PFSK-1 (cell line): Measurements from ENCODE around the gene TGIF1.

DNA sequence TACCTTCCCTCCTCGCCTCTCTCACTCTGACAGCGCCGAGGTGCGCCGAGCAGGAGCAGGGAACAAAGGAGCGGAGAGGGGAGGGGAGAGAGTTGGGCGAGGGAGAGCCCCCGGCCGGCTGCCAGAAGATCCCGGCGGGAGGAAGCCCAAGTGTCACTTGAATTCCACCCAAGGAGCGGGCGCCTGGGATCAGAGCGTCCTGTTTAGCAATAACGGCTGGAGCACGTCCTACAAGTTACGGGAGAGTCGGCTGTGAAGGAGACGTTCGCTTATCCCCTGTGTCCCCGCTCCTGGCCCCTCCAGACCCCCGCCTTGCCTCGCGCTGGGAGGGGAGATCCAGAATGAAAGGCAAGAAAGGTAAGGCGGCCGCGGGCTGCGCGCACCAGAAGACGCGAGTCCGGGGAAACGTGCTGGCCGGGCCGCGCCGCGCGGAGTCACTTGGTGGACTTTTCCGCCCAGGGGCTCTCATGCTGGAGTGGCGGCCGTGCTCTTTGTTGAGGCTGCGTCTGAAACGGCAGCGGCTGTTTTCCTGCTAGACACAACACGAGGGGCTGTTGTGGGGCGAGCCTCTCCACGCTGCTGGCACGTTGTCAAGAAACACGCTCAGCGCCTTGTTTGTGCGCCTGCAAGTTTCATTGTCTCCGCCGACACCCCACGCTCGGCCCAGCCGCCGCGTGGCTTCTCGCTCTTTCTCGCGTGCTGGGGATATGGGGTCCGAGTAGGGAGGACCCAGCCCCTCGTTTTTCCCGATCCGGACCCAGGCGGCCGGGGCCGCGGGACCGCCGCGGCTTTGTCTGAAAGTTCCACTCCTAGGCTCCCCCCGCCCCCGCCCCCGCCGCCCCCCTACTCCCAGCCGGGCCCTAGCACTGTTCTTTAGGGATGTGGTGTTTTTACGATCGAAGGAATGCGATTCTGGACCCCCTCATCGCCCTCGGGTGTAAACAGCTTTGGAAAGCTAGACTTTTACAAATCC is at the start of gene TGIF1:
TGIF1 (plus strand) TSS at position 24 of the 973 bp plus-strand sequence.
- RRBS: 0% methylated on average over 6 of the region's 83 CpGs

- RRBS: no CpG with 5 or more reads among the region's 12 CpGs
Observed at GRCh38 chr18:3455678-3456645, 6.0 kb downstream of the TGIF1 start.

- RRBS: no CpG with 5 or more reads among the region's 6 CpGs
Observed at GRCh38 chr18:3706313-3706943, 256.5 kb downstream of the TGIF1 start.

- RRBS: no CpG with 5 or more reads among the region's 2 CpGs
Observed at GRCh38 chr18:3872441-3873729, 422.9 kb downstream of the TGIF1 start.

DNA sequence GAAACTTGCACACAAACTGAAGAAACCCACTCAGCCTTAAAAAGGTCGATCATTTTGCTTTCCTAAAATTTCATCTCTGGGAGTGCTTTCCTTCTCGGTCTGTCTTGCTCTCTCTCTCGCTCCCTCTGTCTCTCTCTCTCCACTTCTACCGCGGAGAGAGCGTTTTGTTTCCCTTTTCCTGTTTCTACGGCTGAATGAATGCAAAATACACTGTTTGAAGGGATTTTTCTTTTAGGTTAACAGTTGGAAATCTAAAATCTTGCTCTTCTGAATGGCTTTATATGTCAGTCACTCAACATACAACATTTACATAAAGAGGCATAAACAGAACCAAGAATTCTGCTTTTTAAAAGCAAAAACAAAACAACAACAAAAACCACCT is 424.2 kb downstream of the TGIF1 start:
- RRBS: no CpG with 5 or more reads among the region's 7 CpGs

GRCh38 chr18:4630430-4630629 is 175.2 kb upstream of the DLGAP1 start:
- RRBS: no CpG with 5 or more reads among the region's 1 CpG

DNA sequence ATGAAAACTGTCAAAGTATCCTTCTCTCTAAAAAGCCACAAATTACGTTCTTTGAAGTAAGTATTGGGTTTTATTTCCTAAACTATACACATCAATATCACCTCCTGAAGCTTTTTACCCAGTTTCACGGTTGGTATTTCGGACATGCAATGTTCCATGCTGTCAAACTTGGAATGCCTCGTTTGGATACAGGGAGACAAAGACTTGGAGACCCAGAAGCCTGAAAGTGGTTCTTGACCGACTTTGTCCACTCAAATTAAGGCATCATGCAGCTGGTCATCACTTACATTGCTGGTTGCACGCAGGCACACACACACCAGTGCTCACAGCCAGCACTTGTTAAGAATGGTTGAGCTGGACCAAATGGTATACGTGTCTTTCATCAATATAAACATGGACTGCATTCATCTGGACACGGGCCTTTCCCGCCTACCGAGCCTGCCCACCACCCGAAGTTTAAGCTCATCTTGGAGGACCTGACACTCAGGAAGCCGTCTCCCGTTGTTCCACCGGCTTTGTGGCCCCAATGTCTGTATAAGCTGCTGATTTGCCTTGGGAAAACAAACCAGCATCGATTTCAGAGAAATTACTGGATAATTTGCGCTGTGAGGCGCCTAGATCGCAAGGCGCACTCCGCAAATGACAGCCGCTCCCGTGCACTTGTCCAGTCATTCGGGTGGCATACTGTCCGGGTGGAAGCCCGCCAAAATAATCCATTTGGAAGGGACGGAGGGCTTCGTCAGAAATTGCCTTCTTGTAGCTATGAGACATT is 40.0 kb upstream of the AKAIN1 start:
- RRBS: no CpG with 5 or more reads among the region's 27 CpGs

GRCh38 chr18:5310050-5310571 is 14.6 kb upstream of the ZBTB14 start:
- RRBS: no CpG with 5 or more reads among the region's 4 CpGs

DNA sequence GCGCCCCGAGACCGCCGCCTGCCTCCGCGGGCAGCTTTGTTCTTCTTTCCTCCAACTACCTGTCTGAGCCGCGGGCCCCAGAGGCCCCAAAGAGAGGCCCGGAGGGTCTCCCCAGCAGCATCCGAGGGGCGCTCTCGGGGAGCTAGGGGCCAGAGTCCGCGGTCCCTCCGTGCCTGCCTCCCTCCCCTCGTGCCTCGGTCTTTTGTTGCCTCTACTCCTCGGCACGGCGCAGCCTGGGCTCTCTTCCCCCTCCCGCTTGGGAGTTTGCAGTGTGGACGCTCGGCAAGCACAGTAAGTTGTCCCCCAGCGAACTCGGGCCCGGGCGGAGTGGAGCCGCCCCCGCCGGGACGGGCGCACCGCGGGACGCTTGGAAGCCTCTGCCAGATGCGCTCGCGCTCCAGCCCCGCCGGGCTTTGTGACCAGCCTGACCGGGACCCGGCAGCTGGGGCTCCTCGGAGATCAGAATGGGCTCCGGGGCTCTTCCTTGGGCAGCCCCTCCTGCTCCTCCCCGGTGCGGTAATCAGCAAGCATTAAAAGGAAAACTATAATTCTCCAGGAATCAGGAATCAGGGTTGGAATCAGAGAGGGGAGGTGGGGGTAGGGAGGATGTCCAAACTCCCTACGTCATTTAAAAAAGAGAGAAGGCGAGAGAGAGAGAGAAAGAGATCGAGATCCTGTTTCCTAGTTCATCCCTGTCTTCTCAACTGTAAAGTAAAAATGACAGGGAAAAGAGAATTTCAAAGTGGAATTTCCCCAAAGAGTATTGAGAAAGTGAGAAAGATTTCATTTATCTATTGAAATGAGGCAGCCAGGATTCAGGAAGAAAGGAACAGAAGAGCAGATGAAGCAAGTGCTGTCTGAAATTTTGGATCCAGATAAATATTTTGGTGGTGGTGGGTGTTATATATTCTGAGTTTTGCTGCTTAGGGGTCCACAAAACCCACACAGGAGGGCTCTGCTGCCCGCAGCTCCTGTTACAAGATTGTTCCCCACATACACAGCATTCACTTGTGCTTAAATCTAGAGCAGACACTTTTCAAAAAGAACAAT is 799 bp upstream of the TMEM200C start:
- RRBS: 13% methylated on average over 23 of the region's 50 CpGs

GRCh38 chr18:6370336-6371156 is 44.2 kb downstream of the L3MBTL4 start:
- RRBS: no CpG with 5 or more reads among the region's 14 CpGs

DNA sequence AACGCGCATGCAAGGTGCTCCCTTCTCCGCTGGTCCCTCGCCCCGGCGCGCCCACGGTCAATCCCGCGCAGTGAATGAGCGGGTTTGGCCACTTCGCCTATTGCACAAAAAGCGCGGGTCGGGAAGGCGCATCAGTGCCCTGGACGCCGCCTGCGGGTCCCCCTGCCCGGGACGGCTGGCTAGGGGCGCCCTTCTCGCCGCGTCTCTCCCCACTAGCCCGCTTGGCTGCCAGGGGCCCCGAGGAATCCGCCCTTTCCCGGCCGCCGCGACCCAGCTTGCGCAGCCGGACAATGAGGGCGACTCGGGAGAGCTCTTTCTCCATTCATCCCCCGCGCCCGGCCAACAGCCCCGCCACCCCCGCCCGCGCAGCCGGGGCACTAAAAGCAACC is 689 bp downstream of the LAMA1 start:
- RRBS: 13% methylated on average over 15 of the region's 44 CpGs

DNA sequence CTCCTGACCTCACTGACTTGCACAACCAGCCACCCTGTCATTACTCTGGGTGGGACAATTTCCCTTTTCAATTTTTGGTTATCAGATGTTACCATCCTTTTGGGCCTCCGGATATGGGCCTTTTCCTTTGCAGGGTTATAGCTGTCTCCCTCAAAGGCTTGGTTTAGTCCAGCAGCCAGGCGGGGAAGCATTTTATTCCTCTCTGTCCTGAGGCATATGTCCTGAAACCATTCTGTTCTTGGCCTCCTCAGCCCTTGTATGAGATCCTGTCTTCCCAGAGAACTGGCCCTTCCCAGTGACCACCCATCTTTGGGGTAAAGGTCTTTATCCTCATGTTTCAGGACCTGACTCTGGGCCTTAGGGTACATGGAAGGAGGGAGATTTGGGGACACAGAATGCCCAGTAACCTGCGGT is 60.1 kb downstream of the PTPRM start:
- RRBS: no CpG with 5 or more reads among the region's 3 CpGs

- RRBS: no CpG with 5 or more reads among the region's 4 CpGs
Observed at GRCh38 chr18:7672807-7673730, 106.0 kb downstream of the PTPRM start.

DNA sequence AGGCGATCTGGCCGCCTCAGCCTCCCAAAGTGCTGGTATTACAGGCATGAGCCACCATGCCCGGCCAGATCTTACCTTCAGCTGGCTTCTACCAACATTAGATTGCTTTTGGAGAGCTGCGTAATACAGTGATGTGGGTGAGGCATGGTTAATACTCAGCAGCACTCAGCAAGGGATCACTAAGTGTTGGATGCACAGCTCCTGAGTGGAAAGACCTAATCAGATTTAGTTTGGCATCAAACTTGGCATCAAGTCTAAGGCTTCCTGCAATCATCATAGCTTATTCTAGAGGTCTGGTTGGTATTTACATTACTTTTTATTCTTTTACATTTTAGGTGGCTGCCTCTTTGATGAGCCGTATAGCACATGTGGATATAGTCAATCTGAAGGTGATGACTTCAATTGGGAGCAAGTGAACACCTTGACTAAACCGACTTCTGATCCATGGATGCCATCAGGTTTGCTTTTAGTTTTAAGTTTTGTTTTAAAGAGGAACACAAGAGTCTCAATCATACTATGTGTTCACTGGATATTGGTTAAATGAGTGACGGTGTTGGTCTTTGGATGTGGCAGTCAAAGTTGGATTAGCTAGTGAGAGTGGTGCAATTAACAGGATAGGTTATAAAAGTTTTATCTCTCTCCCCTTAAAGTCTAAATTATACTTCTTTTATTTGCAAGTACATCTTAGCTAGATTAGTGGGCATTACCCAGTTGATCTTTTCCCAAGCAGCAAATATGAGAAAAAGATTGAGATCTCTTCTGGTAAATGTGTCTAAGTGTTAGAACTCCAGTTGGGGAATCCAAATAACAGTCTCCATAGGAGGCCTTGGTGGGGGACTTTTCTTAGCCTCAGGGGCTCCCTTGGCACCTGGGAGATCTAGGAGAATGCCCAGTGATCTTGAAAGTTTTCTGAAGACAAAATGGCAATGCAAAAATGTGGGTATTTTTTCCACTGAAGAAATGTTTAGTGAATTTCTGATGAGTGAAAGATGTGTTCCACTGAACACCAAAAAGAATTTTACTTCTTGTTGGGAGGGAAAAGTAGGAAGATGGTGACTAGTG is 207.0 kb downstream of the PTPRM start:
- RRBS: no CpG with 5 or more reads among the region's 7 CpGs

- RRBS: no CpG with 5 or more reads among the region's 5 CpGs
Observed at GRCh38 chr18:7941408-7941858, 374.3 kb downstream of the PTPRM start.

GRCh38 chr18:8144484-8145224 is 464.6 kb upstream of the RAB12 start:
- RRBS: no CpG with 5 or more reads among the region's 3 CpGs

GRCh38 chr18:8177176-8177661 is 432.0 kb upstream of the RAB12 start:
- RRBS: no CpG with 5 or more reads among the region's 2 CpGs

DNA sequence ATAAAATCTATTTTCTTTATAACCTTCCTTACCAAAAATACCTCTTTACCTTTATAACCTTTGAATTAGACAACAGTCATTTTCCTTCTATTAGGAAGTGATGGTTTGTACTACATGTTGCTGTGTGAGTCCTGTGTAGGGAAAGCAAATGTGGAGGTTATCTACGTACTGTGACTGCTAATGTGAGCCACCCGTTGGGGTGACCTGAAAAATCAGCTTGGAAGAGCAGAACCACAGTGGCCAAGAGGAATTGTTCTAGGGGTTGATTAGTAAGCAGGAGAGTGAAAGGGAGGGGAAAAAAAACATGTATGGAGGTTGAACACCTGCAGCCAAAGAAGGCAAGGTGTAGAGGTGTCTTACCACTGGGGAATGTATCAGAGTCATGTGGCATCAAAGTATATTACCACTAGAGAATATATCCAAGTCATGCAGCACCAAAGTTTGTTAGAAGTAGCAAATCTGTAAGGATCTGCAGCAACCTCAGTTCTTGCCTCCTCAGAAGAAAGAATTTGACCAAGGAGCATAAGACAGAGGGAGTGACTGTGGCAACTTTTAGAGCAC is 429.3 kb upstream of the RAB12 start:
- RRBS: no CpG with 5 or more reads among the region's 2 CpGs

GRCh38 chr18:8301460-8301975 is 307.7 kb upstream of the RAB12 start:
- RRBS: no CpG with 5 or more reads among the region's 6 CpGs

GRCh38 chr18:8706774-8707755 is 1.7 kb downstream of the MTCL1 start:
- RRBS: 78% methylated on average over 33 of the region's 50 CpGs